SK-N-SH (cell line): ENCODE results near the gene CFAP90.

DNA sequence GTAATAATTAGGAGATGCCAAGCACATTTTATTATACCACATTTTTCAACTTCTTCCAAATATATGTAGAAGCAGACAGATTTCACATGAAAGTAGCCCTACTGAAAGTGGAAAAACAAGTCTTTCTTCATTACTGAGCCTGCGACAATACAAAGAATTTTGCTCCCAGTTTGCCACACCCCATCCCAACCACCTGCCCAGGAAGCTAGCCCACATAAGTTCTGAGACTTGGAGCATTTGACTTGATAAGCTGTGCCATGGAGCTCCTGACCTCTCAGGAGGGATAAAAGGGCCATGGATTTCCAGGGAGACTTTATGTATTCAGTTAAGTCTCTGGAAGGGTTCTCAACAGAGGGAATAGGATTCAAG lies 249.0 kb upstream of the ADCY2 start:
- RRBS: no CpG with 5 or more reads among the region's 1 CpG
CAGE:
- cytosol, long polyA plus RNA: no peak
- long polyA plus RNA: no peak
- nucleus, long polyA plus RNA: no peak

DNA sequence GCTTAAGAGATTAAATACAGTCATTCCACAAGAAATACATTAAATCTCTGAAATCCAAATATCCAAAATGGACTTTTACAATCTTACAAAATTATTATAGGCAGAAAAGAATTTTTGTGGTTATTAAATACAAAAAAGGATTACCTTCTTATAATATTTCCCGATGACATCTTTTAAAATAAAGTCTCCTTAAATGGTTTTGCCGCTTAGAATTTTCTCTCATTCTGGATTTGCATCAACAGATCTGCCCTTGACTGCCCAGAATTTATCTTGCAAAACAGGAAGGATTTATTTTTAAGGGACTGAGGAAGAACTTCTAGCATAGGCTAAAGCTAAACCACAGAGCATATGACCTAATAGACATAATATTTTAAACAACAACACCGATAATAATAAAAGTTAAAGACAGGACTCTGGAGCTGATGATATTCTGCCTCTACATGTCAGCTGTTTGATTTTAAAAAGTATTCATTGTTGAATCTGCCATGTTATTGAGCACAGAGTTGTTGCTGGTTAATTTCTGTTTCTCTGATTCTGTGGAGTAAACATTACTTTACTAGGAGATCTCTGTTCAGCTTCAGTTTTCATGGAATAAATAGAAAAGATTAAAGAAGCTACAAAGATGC lies 145.3 kb upstream of the ADCY2 start:
- RRBS: no CpG with 5 or more reads among the region's 3 CpGs
CAGE:
- cytosol, long polyA plus RNA: no peak
- long polyA plus RNA: no peak
- nucleus, long polyA plus RNA: no peak

GRCh38 chr5:7849614-7850202 lies 1.2 kb downstream of the CFAP90 start:
- RRBS: 4% methylated on average over 17 of the region's 34 CpGs
CAGE:
- cytosol, long polyA plus RNA: no peak
- long polyA plus RNA: no peak
- nucleus, long polyA plus RNA: no peak

- RRBS: 4% methylated on average over 12 of the region's 74 CpGs
CAGE:
- cytosol, long polyA plus RNA: no peak
- long polyA plus RNA: no peak
- nucleus, long polyA plus RNA: no peak
These were observed at the start of gene CFAP90 for GRCh38 chr5:7850651-7851400. CFAP90 (minus strand) TSS chr5:7851133.

DNA sequence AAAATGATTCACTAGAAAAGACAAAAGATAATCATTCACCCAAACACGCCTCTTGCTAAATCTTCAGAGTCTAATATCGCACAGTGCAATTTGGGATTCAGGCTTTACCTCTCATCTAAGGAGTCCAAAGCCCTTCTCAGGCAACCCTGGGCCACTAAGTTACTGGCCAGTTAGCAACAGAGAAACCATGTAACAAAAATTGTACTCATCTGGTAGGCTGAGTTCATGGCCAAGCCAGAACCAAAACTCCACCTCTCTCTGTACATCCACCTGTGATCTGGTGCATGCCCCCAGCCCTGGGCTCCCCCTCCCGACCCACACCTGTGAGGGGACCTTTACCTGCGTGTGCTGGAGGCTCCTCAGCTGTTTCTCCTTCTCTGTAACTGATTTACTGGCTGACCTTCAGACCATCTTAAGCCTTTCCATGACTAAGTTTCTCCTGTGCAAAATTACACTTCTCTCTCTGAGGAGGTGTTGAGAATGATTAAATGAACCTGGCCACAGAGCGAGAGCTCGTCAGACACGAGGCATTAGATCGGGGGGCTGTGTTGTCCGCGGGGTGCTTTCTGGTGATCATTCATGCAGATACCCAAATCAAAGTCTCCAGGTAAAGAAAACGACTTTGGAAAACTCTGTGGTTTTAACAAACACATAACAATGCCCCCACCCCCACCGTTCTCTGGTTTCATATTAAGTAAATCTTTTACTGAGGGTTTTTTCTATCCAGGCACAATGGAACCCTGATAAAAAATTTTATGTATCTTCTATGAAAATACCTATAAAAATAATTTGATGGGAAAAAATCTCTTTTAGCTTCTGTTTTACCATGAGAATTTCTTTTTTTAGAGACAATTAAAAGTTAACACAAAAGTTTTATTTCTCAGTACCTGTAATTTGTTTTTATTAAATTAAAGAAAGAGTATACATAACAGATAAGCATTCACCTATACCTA lies 136.4 kb downstream of the SEMA5A start:
- RRBS: no CpG with 5 or more reads among the region's 12 CpGs
CAGE:
- cytosol, long polyA plus RNA: no peak
- long polyA plus RNA: no peak
- nucleus, long polyA plus RNA: no peak

- RRBS: no CpG with 5 or more reads among the region's 1 CpG
CAGE:
- cytosol, long polyA plus RNA: no peak
- long polyA plus RNA: no peak
- nucleus, long polyA plus RNA: no peak
These were observed 30.9 kb downstream of the SEMA5A start for GRCh38 chr5:9515106-9515318.

- RRBS: no CpG with 5 or more reads among the region's 13 CpGs
CAGE:
- cytosol, long polyA plus RNA: no peak
- long polyA plus RNA: no peak
- nucleus, long polyA plus RNA: no peak
These were observed 2.8 kb downstream of the SEMA5A start for GRCh38 chr5:9542862-9543747.

- RRBS: 2% methylated on average over 14 of the region's 30 CpGs
CAGE:
- cytosol, long polyA plus RNA: no peak
- long polyA plus RNA: no peak
- nucleus, long polyA plus RNA: no peak
These were observed 338 bp downstream of the SEMA5A start for GRCh38 chr5:9545551-9545922.

GRCh38 chr5:9547401-9548181 lies 1.7 kb upstream of the SEMA5A start:
- RRBS: no CpG with 5 or more reads among the region's 11 CpGs
CAGE:
- cytosol, long polyA plus RNA: no peak
- long polyA plus RNA: no peak
- nucleus, long polyA plus RNA: no peak

GRCh38 chr5:9553642-9554159 lies 7.8 kb upstream of the SEMA5A start:
- RRBS: no CpG with 5 or more reads among the region's 4 CpGs
CAGE:
- cytosol, long polyA plus RNA: no peak
- long polyA plus RNA: no peak
- nucleus, long polyA plus RNA: no peak

- RRBS: no CpG with 5 or more reads among the region's 5 CpGs
CAGE:
- cytosol, long polyA plus RNA: no peak
- long polyA plus RNA: no peak
- nucleus, long polyA plus RNA: no peak
These were observed 90.6 kb upstream of the TAS2R1 start for GRCh38 chr5:9720731-9721214.

DNA sequence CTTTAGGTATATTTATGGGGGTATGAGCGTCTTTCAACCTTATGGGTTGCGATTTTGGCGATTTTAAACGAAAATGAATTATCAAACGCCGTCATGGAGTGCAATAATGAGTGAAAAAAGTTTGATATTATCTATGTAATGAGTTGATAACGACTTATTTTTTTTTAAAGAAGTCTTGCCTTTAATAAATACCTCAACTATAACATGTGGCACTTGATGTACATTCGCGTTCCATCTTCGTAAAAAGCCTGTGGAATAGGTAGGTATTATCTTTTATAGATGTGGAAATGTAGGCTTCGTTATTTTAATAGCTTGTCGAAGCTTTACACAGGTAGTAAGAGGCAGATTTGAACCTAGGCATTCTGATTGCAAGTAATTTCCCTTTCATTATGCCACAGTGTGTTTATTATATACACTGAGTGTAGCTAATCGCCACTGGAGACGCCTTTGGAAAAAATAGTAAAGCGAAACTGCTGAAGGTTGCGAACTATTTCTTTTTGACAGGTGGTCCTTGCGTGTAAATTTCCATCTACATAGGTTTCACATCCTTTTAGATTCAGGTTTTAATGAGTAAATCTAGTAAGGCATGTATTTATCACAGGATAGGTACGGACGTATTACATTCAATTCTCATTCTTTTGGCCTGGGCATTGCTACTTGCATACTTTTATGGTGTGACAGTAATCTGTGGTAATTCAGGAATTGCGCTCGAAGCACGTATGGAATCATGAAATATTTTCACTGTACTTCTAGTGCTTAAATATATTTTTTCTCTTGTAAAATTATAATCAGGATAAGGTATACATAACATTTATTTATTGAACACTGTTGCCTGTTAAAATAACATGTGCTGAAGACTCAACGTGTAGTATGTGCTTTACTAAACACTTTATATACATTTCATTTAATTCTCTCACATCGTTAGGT lies 1.6 kb downstream of the MARCHF6 start:
- RRBS: no CpG with 5 or more reads among the region's 24 CpGs
CAGE:
- cytosol, long polyA plus RNA: no peak
- long polyA plus RNA: no peak
- nucleus, long polyA plus RNA: no peak

DNA sequence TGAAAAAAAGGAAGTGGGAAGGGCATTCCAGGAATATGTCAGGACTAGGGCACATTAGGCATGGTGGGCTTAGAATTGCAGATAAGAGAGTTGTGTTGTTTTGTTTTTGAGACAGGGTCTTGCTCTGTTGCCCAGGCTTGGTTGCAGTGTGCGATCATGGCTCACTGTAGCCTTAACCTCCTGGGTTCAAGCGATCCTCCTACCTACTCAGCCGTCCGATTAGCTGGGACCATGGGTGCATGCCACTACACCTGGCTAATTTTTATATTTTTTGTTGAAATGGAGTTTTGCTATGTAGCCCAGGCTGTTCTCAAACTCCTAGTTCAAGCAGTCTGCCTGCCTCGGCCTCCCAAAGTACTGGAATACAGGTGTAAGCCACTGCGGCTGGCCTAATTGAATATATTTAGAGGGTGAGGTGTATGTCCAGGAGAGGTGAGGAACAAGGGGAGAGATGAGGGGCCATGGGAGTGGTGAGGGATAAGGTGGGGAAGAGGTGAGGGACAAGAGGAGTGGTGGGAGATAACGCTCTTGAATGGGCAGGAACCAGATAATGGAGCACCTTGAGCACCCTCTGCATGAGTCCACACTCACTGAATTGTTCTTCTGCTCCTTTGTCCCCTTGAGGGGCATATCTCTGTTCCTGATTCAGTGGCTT lies 29.1 kb upstream of the ROPN1L start:
- RRBS: no CpG with 5 or more reads among the region's 7 CpGs
CAGE:
- cytosol, long polyA plus RNA: no peak
- long polyA plus RNA: no peak
- nucleus, long polyA plus RNA: no peak

- RRBS: no CpG with 5 or more reads among the region's 31 CpGs
CAGE:
- cytosol, long polyA plus RNA: no peak
- long polyA plus RNA: no peak
- nucleus, long polyA plus RNA: no peak
These were observed 616 bp upstream of the ROPN1L start for GRCh38 chr5:10440907-10441618.

DNA sequence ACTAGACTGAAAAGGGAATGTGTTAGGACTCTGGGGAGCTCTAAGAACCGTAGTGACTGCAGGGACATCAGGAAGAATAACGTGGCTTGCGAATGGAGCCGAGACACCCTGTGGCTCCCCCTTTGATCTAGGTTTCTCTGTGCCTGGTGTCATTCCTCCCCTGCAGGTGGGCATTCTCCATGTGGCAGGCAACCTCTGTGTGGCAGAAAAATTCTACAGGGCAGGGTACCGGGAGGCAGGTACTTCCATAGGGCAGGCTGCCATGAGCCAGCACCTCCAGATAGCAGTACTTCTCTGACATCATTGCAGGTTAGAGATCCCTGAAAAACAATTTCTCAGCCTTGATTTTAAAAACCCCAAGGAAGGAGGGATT lies 43.1 kb downstream of the ROPN1L start:
- RRBS: no CpG with 5 or more reads among the region's 5 CpGs
CAGE:
- cytosol, long polyA plus RNA: no peak
- long polyA plus RNA: no peak
- nucleus, long polyA plus RNA: no peak

DNA sequence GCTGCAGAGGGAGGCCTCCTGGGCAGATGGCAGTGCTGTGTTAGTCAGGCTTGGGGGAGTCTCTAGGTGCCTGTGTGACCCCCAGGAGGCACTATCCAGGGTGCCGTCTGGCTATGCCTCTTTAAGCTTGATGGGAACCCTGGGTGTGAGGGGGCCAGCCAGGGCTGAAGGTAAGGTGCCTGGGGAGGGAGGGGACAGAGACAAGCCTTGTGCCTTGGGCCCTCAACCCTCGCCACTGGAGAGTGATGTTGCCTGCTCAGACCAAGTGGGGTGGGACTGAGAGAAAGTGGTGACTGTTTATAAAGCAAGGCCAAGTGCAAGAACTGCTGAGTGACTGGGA lies 11.2 kb upstream of the ANKRD33B start:
- RRBS: no CpG with 5 or more reads among the region's 2 CpGs
CAGE:
- cytosol, long polyA plus RNA: no peak
- long polyA plus RNA: no peak
- nucleus, long polyA plus RNA: no peak

DNA sequence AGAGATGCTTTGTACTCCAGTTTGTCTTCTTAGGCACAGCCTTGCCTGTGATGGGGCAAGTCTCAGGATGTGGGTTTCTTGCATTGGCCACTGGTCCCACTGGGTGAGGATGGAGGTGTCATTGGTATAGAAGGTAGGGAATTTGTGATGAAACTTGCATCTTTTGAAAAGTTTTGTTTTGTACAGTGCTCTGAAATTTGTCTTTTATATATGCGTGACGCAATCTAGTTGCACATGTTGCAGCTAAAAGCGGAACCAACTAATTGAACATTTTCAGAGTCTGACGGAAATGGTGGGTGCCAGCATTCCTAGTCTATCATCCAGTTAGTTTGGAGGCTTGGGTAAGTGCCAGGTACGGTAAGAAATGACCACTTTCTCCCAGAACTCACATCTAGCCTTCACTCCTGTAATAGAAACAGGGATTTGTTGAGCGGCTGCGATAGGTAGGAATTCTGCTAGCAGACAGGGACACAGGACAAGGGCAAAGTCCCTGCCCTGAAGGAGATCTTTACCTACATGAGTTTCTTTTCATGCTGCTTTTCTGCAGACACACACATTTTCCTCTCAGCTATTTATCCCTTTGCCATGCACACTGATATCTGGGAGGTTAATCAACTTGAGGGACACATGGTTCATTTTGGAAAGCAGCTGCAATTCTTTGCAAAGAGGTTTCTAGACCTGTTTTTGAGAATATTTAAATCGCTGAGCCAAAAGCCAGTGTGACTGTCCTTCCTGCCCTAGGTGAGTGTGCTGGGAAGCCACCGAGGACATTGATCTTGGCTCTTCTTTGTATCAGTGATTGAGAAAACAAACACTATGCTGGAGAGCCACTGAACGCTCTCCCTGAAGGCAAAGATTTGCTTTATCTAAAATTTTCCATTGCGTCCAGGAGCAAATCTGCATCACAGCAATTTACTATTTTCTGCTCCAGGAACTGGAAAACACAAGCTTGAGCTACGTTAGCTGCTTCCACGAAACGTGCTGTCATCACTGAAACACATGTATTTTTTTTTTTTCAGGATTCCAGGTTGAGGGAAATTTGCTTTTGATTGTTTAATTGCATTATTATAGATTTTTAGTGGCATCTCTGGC lies 89.7 kb downstream of the DAP start:
- RRBS: no CpG with 5 or more reads among the region's 14 CpGs
CAGE:
- cytosol, long polyA plus RNA: no peak
- long polyA plus RNA: no peak
- nucleus, long polyA plus RNA: no peak

DNA sequence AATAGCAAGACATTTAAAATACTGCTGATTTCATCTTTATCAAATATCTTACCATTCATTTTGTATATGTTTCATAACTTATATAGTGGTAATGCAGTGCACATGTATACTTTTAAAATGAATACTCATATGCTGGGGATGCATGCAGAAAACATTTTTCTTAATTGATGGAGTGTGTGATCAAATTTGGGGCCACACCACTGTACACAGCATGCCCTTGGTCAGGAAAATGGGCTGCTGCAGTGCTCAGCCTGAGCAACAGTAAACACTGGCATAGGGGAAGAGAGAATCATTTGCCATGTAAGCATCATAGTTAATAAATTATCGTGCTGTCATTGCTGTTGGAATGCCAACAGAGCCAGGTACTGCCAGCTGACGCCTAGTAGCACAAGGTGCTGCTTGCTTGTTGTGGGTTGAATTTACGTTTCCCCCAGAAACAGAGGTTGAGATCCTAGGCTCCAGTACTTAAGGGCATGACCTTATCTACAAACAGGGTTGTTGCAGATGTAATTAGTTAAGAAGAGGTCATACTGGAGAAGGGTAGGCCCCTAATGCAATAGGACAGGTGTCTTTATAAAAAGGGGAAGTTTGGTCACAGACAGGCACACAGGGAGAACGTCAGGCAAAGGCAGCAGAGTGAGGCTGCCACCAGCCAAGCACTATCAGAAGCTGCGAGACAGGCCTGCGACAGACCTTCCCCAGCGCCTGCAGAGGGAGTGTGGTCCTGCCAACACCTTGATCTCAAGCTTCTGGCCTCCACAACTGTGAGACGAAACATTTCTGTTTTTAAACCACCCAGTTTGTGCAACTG lies 25.4 kb downstream of the DAP start:
- RRBS: no CpG with 5 or more reads among the region's 8 CpGs
CAGE:
- cytosol, long polyA plus RNA: no peak
- long polyA plus RNA: no peak
- nucleus, long polyA plus RNA: no peak

DNA sequence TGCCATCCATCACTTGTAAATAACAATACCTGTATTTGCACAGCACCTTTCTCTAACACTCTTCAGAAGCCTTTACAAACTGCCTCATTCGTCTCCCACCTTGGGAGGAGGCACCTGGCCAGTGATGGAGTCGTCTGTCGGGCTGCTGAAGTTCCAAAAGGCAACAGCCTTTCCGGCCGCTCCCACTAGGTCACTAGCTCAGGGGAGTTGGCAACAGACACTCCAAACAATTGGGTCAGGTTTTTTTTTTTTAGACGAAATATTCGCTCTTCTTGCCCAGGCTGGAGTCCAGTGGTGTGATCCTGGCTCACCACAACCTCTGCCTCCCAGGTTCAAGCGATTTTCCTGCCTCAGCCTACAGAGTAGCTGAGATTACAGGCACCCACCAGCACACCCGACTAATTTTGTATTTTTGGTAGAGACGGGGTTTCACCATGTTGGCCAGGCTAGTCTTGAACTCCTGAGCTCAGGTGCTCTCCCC lies 4.0 kb downstream of the DAP start:
- RRBS: no CpG with 5 or more reads among the region's 10 CpGs
CAGE:
- cytosol, long polyA plus RNA: no peak
- long polyA plus RNA: no peak
- nucleus, long polyA plus RNA: no peak

GRCh38 chr5:10759976-10760546 lies 973 bp downstream of the DAP start:
- RRBS: no CpG with 5 or more reads among the region's 10 CpGs
CAGE:
- cytosol, long polyA plus RNA: no peak
- long polyA plus RNA: no peak
- nucleus, long polyA plus RNA: no peak